Neural cell (in vitro differentiated cells): ENCODE results near the genes CHMP2B, POU1F1 and CRYBG3.

- RAMPAGE, long total RNA = no peak
Observed at GRCh38 chr3:73533937-73534641, 90.7 kb downstream of the PDZRN3 start.

DNA sequence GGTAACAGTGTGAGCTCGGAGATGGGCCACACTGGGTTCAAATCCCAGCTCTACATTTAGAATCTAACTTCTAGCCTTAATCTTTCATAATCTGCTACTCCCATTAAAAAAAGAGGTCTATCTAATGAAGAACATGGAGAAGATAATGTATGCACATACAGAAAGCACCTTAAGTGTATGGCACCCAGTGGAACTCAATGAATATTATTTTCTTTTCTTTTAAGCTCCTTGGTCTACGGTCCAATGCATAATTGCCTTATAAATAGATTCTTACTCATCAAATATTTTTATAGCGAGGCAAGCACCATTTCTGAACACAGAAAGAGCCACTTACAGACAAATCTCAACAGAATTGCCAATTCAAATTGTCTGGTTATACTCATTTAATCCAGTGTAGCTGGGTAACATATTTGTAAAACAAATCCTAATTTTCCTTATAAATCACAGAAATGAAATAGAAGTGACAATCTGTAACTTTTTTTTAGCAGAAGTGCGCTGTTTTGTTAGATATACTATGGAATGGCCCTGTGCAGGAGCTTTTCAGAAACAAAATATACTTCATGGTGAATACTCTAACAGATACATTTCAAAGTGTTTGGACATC is 6.3 kb downstream of the PDZRN3 start:
- RAMPAGE, long total RNA = no peak

GRCh38 chr3:73658719-73659466 is 34.2 kb upstream of the PDZRN3 start:
- RAMPAGE, long total RNA = no peak

DNA sequence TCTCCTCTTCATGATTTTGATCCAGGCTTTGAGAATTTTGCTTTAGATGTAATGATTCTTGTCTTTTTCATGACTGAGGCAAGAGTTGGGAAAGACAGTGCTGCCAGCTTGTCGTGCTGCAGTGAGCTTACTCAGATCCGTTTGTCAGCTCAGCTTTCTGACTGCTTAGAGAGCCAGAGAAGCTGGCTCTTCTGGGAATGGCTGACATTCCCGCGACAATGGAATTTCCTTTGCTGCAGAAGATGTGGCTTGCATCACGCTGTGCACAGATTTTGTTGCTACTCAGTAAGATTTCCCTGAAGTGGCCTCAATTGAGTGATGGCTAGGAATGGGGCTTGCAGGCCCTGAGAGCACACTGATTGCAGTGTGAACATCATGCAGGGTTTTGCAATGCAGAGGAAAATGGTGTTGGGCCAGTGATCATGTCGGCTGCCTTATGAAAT is 102.3 kb upstream of the PDZRN3 start:
- RAMPAGE, long total RNA = no peak

DNA sequence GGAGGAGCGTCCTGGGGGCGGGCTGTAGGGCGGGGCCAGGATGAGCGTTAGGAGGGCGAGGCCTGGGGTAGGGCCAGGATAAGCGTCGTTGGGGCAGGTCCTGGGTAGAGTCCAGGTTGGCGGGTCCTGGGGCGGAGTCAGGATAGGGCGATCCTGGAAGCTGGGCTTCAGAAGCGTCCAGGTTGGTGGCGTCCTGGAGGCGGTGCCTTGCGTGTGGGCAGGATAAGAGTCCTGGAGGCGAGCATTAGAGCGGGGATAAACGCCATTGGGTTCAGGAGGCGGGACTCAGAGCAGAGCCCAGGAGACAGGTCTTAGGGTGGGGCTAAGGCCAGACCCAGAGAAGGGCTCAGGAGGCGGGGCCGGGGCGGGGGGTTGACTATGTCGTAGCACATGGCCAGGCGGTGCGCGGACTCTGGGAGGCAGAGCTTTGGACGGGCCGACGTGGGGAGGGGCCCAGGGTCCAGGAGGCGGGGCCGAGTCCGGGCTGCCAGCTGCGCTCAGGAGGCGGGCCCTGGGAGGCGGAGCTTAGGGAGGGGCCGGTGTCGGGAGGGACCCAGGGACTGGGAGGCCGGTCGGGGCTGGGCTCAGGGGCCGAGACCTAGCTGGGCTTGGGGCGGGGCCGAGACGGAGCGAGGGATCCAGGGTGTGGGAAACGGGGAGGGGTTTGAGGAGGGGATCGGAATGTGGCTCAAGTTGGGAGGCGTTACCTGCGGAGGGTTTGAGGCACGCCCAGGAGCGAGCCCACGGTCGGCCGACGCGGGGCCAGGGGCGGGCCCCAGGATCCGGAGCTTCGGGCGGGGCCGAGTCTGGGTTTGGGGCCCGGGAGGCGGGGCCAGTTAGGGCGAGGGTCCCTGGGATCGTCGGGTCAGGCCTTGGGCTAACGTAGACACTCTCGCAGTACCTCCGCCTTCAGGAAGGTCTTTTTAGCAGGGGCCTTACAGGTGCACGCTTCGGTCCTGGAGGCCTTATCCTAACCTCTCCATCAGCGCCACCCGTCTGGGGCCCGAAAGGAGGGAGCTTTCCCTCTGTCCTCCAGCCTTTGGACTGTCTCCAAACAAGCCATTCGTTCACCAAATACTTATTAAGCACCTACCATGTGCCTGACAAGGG is 228.5 kb upstream of the FRG2C start:
- RAMPAGE, long total RNA = no peak

DNA sequence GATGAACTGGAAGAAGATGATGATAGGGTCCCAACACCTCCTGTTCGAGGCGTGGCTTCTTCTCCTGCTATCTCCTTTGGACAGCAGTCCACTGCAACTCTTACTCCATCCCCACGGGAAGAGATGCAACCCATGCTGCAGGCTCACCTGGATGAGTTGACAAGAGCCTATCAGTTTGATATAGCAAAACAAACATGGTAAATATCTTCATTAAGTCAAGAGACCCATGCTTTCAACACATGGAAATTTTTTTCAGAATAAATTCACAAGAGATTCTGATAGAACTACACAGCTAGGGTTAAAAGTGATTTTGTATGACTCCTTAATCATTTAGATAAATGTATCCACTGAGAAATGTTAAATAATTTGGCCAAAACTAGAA is 577.7 kb downstream of the ROBO2 start:
- RAMPAGE, long total RNA = no peak

GRCh38 chr3:79414741-79415160 is 353.0 kb downstream of the ROBO1 start:
- RAMPAGE, long total RNA = no peak

GRCh38 chr3:80327910-80328292 is 560.1 kb upstream of the ROBO1 start:
- RAMPAGE, long total RNA = no peak

GRCh38 chr3:81622121-81622958 is 139.1 kb downstream of the GBE1 start:
- RAMPAGE, long total RNA = no peak

GRCh38 chr3:82461094-82461513 is 699.7 kb upstream of the GBE1 start:
- RAMPAGE, long total RNA = no peak

DNA sequence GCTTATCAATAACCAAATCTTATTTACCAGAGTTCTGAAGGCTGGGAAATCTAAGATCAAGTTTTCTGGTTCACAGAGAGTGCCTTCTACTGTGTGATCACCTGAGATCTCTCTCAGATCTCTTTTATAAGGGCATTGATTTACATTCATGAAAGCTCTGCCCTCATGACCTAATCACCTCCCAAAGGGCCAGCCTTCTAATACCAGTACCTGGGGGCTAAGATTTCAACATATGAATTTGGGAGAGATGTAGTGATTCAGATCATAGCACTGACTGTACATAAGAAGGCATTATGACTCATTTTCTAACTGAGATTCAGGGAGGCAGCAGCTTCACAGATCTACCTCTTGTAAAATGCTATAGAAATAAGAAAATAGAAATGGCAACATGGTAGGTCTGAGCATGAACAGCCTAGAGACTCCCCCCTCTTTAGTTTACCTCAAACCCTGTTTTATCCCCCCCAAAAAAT is 39.6 kb downstream of the VGLL3 start:
- RAMPAGE, long total RNA = no peak

DNA sequence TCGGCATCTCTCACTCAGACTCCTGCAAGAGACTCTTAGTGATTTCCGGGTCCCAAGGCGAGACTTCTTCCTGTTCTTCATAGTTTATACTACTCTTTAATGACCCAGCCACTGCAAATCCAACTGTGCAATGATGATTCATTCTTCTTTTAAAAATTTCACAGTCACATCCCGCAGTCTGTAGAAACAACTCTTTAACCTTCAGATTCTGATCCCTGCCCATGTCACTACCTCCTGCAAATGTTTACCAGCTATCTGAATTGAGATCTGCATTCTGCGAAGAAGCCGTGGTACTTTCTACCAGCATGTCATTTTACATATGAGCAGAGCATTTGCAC is 2.8 kb upstream of the VGLL3 start:
- RAMPAGE, long total RNA = no peak

DNA sequence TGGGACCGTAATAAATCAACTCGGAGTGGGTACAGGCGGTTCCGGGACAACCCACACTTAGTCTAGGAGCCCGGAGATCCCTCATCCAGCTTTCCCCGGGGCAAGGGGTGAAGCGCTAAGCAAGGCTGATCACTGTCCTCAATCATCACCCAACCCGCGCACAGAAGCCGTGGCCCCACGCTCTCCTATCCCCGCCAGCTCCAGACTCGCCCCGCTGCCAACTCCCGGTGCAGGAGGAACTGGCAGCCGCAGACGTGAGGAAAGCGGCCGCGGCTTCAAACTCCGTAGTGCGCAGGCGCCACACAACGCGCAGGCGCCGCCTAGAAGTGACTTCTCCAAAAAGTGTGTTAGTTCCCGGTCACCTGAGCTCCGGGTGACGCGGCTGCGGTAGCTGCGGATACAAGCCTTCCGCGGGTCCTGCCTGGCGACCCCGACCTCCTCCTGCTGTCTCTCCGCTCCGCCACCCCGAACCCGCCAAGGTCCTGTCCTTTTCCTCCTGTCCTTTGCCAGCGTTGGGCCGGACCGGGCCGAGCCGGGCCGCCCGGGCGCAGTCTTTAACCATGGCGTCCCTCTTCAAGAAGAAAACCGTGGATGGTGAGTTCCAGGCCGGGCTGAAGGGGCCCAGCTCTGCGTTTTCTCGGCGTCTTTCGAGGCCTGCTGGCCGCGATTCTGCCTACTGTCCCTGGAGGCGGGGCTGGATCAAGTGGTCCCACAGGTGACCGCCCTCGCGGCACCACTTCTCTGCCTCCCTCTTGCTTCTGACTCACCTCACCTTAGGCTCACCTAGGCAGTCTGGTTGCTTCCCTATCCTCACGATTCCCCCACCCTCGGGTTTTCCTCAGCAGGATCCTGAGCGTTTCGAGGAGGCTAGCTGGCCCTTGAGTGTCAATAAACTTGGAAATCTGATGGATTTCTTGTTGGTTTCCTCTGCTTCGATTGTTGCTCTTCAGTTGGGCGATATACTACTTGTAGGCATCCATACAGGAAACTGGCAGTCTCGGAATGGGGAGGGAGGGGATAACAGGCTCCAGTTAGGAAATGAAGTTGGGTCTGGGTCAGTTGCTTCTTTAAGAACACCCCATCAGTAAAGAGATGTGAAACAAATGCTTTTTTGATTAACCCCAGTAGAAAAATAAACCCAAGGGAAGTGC is at the start of gene CHMP2B:
Gene CHMP2B (plus strand): TSS at position 347 of the 1,151 bp plus-strand sequence.
- RAMPAGE, long total RNA = start-site peak on the plus strand centred at position 379 of the sequence, 69 bp wide, 737 and 1,077 reads in 2 replicates

- RAMPAGE, long total RNA = no peak
Observed at GRCh38 chr3:87276347-87276668, at the start of gene POU1F1. Gene POU1F1 (minus strand): TSS chr3:87276584.

DNA sequence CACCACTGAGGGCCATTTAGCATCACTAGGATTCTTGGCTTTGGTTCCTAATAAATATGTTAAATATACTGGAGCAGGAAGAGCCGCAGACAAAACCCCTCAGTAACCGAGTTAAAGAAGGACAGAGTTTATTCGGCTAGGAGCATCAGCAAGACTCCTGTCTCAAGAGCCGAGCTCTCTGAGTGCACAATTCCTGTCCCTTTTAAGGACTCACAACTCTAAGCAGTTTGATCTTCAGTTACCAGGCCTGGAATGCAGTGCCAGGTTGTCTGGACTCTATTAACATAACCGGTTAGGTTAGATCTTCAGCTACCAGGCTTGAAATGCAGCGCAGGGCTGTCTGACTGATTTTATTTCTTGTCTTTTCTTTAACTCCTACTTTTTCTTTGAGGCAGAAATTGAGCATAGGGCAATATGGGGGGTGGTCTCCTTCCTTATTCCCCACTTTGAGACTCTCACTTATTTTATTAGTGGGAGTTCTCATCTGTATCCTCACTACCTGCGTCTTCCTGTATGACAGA is 58.8 kb upstream of the HTR1F start:
- RAMPAGE, long total RNA = no peak

DNA sequence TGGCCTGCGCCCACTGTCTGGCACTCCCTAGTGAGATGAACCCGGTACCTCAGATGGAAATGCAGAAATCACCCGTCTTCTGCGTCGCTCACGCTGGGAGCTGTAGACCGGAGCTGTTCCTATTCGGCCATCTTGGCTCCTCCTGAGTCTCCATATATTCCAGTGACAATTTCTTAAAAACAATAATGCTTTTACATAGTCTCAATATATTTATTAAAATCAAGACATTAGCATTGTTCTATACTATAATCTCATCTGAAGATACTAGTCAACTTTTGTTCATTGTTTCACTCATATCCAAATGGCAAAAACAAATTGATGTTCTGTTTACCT is 244.0 kb downstream of the EPHA3 start:
- RAMPAGE, long total RNA = no peak

DNA sequence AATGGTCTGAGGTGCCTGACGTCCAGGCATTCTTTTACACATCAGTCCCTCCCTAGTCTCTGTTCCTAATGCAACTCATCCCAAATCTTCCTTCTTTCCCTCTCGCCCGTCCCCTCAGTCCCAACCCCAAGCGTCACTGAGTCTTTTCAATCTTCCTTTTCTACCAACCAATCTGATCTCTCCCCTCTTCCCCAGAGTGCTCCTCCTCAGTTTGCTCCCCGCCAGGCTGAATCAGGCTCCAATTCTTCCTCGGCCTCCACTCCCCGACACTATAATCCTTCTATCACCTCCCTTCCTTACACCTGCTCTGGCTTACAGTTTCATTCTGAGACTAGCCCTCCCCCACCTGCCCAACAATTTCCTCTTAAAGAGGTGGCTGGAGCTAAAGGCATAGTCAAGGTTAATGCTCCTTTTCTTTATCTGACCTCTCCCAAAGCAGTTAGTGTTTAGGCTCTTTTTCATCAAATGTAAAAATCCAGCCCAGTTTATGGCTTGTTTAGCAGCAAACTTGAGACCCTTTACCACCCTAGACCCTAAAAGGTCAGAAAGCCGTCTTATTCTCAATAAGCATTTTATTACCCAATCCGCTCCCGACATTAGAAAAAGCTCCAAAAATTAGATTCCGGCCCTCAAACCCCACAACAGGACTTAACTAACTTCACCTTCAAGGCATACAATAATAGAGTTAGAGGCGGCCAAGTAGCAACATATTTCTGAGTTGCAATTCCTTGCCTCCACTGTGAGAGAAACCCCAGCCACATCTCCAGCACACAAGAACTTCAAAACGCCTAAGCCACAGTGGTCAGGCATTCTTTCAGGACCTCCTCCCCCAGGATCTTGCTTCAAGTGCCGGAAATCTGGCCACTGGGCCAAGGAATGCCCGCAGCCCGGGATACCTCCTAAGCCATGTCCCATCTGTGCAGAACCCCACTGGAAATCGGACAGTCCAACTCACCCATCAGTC is 34.2 kb downstream of the PROS1 start:
- RAMPAGE, long total RNA = no peak

GRCh38 chr3:94036415-94036956 is 8.1 kb upstream of the STX19 start:
- RAMPAGE, long total RNA = no peak

GRCh38 chr3:97821729-97822930 is at the start of gene CRYBG3:
Gene CRYBG3 (plus strand): TSS chr3:97822011.
- RAMPAGE, long total RNA = start-site peak on the plus strand at chr3:97821975-97822049, 36 and 24 reads in 2 replicates

- RAMPAGE, long total RNA = no peak
Observed at GRCh38 chr3:97910009-97910489, 62.2 kb downstream of the RIOX2 start.